Bronchial epithelial cell (primary cell): ENCODE data around the gene AKAP9.

DNA sequence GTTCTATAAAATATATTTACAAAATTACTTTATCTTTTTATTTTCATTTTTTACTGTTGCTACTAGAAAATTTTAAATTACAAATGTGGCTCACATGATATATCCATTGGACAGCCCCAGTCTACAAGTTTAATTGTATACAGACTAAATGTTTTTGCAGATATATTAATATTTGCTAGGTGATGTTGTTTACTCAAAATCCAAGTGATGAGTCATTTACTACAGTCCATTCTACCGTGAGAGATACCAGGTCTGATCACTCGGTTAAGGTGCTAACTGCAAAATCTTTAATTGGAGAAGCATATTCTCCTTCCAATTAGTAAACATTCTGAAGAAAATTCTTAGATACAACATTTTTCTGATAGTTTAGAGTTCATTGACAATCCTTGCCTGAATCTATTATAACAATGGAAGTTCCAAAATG lies 2.5 kb downstream of the ABCB1 start:
- RRBS, 2 experiments: no CpG with 5 or more reads among the region's 2 CpGs

GRCh38 chr7:87709142-87709526 lies 80.9 kb downstream of the RUNDC3B start:
- RRBS, 2 experiments: no CpG with 5 or more reads among the region's 2 CpGs

GRCh38 chr7:87735222-87735824 lies 107.1 kb downstream of the RUNDC3B start:
- RRBS, 2 experiments: no CpG with 5 or more reads among the region's 1 CpG

- RRBS, 2 experiments: no CpG with 5 or more reads among the region's 6 CpGs
These were observed 54.6 kb upstream of the STEAP4 start for GRCh38 chr7:88361272-88361650.

- RRBS, 2 experiments: no CpG with 5 or more reads among the region's 8 CpGs
These were observed 36.1 kb upstream of the STEAP1 start for GRCh38 chr7:90118272-90118535.

DNA sequence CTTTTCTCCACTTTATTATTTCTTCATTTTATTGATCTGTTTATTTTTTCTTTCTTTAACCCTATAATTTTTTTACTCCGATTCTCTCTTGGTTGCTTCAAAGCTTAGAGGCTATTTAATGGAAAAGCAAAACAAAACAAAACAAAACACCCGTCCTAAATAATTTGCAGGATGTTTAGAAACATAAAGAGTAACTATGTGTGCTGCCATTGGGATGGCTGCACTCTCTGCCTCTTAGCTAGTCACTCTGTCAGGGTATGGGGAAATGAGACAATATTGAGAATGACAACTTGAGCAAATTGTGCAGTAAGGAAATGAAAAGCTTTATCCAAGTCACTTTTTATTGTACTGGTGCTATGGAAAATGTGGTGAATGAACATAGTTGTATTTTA lies 1.4 kb downstream of the STEAP2 start:
- RRBS, 2 experiments: no CpG with 5 or more reads among the region's 2 CpGs

GRCh38 chr7:90242913-90243413 lies 2.0 kb upstream of the CFAP69 start:
- RRBS, 2 experiments: no CpG with 5 or more reads among the region's 4 CpGs

DNA sequence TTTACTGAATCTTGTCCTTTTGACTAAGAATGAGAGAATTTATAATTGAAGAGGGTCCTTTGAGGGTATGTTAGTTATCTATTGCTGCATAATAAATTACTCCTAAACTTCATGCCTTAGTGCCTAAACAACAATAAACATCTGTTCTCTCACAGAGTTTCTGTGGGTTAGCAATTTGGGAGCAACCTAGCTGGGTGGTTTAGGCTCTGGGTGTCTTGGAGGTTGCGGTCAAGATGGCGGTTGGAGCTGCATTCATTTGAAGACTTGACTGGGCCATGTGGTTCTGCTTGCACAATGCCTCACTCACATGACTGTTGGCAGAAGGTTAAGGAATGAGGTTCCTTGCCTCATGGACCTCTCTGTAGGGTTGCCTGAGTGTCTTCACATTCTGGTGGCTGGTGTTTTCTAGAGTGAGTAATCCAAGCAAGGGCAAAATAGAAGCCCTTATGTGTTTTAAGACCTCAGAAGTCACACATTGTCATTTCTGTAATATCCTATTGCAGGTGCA lies 51.9 kb downstream of the CDK14 start:
- RRBS, 2 experiments: no CpG with 5 or more reads among the region's 2 CpGs

DNA sequence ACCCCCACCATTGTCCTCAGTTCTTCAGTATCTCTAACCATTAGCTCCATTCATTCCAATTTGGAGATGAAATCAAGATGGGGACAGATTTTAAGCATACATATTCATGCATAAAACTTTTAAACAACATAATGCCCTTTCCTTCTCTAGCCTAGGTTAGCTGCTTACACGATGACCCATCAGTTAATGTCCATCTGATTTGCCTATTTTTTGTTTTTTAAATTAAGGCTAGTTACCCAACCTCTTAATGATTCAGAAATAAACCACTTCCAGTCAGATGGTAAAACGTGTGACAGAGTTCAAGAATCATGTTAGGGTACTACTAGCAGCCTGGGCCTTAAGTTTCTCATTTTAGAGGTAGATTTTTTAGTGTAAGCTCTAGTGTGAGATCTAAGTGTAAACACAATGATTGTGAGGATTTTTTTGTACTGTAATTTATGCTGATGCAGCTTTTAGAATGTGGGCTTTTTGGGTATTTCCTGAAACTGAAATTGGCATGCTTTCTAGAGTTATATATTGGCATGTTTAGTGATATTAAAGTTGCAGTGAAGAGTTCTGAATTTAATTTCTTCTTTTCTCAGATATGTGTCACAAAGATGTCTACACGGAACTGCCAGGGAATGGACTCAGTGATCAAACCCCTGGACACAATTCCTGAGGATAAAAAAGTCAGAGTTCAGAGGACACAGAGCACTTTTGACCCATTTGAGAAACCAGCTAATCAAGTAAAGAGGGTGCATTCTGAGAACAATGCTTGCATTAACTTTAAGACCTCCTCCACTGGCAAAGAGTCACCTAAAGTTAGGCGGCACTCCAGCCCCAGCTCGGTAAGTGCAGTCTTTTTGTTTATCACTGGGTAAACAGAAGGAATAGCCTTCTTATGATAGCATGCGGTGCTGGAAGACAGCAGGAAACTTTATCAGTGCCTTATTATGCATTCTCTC lies 130.1 kb downstream of the CDK14 start:
- RRBS, 2 experiments: no CpG with 5 or more reads among the region's 6 CpGs

DNA sequence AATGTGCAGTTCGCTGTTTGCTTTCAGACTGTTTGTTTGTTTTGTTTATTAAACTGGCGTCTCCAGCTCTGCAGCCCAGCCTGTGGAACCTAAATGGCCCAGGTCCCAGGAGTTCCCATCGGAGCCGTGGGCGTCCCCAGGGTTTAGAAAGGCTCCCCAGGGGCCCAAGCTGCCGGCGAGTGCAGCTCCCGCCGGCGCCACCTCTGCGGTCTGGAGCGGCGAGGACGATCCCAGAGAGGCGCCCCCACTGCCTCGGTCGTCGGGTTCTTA lies 908 bp upstream of the FZD1 start:
- RRBS, 2 experiments: no CpG with 5 or more reads among the region's 18 CpGs

- RRBS, 2 experiments: no CpG with 5 or more reads among the region's 5 CpGs
These were observed 35.9 kb downstream of the FZD1 start for GRCh38 chr7:91300005-91300716.

DNA sequence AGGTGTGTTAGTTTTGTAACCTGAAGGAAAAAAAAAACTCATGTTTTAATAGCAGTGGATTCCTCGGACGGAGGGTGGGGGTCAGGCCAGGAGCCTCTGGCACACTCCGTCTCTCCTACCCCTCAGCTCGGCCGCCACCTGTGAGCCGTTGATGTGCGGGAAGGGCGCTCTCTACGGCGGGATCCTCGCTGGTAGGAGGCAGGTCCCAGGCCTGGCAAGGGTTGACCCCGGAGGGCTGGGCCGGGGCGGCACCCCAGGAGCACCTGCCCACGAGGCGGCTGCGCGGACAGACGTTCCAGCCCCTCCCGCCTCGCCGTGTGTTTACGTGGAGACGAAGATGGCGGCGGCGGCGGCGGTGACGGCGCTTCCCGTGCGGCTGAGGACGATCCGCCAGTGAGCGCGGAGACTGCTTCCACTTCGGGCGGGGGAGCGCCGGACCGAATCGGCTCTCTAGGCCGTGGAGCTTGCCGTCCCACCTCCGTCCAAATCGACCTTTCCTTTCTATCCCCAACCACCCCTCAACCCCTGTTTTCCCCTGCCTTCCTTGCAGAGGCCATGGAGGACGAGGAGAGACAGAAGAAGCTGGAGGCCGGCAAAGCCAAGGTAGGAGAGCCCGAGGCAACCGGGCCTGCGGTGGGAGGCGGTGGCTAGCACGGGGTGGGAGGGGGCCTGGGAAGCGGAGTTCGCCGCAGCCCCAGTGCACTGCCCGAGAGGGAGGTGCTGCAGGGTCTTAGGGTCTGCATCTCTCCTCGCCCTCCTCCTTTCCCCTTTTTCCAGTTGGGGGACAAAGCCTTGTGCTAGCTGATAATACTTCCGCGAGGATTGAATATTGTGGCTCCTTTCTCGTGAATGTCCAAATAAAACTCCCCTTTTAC lies at the start of gene AKAP9:
AKAP9 (plus strand) TSS at position 318 of the 875 bp plus-strand sequence.
- RRBS, 2 experiments: no CpG with 5 or more reads among the region's 62 CpGs

GRCh38 chr7:92043492-92044221 lies 90.6 kb downstream of the CYP51A1 start:
- RRBS, 2 experiments: no CpG with 5 or more reads among the region's 4 CpGs

DNA sequence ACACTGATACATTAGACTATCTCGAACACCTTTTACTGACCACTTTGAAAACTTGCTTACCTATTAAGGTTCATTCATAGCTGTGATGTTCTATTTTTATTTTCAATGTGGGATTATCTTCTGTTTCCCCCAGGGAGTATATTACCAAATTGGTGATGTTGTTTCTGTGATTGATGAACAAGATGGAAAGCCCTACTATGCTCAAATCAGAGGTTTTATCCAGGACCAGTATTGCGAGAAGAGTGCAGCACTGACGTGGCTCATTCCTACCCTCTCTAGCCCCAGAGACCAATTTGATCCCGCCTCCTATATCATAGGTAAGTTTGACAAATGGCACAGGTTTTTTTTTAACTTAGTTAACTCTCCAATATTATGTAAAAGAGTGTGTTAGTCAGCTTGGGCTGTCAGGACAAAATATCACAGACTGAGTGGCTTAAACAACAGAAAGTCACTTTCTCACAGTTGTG lies 7.1 kb downstream of the GATAD1 start:
- RRBS, 2 experiments: no CpG with 5 or more reads among the region's 4 CpGs

GRCh38 chr7:92613878-92614387 lies 23.7 kb upstream of the FAM133B start:
- RRBS, 2 experiments: no CpG with 5 or more reads among the region's 2 CpGs

- RRBS, 2 experiments: no CpG with 5 or more reads among the region's 12 CpGs
These were observed 49.6 kb upstream of the FAM133B start for GRCh38 chr7:92639396-92640545.

DNA sequence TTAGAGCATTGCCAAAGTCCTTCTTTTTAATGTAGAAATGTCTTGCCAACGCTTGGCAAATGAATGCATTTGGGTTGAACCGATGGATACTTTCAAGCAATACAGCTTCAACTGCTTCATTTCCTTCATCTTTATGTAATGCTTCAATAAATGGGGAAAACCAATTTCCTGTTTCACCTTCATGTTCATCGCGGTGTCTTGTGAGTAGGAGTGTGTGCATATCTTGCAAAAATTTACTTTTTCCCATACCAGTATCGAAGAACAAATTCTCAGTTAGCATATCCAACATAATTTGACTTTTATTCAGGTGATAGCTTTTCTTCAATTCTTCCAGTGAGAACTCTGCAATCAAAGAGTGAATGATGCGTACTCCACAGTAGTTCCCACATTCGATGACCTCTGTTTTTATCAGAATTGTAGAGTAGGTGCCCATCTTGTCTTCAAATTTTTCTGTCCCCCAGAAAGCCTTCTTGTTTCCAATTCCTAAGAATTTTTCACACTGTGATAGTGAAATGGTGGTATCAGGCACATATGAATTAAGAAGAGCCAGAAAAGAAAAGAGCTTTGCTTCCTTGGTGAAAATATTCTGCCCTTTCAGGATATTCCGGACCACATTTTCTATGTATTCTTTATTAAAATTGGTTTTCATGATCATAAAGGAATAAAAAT lies 14.9 kb downstream of the SAMD9 start:
- RRBS, 2 experiments: no CpG with 5 or more reads among the region's 8 CpGs

GRCh38 chr7:93171061-93171370 lies 22.8 kb upstream of the SAMD9L start:
- RRBS, 2 experiments: no CpG with 5 or more reads among the region's 2 CpGs

DNA sequence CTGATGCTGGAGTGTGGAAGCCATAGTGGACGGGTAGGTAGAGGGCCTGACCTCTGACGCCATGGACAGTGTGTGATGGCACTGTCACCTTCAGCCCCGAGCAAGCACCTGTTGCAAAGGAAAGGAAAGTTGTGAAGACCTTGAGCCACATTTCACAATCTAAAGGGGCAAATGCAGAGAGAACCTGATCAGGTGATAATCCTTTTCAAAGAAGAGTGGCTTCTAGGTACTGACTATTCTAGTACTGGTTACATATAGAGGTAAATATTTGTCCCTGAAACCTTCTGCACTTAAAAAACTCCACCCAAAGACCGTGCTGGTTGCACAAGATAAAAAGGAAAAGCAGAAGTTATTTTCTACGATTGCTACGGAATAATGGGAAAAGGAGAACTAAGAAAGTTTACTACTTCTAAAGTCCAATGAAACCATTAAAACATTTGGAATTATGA lies 6.9 kb downstream of the HEPACAM2 start:
- RRBS, 2 experiments: no CpG with 5 or more reads among the region's 6 CpGs

- RRBS, 2 experiments: no CpG with 5 or more reads among the region's 3 CpGs
These were observed 12.6 kb downstream of the GNG11 start for GRCh38 chr7:93934097-93934627.